Astrocyte (in vitro differentiated cells and primary cell): Measurements from ENCODE around the genes DPH6 and THBS1.

GRCh38 chr15:35120097-35120611 is 35.1 kb upstream of the NANOGP8 start:
- PRO-cap: no peak
- RRBS, 2 experiments: no CpG with 5 or more reads among the region's 6 CpGs

- PRO-cap: no peak
- RRBS, 2 experiments: no CpG with 5 or more reads among the region's 1 CpG
Observed at GRCh38 chr15:35306209-35306715, 221.2 kb upstream of the NANOGP8 start.

DNA sequence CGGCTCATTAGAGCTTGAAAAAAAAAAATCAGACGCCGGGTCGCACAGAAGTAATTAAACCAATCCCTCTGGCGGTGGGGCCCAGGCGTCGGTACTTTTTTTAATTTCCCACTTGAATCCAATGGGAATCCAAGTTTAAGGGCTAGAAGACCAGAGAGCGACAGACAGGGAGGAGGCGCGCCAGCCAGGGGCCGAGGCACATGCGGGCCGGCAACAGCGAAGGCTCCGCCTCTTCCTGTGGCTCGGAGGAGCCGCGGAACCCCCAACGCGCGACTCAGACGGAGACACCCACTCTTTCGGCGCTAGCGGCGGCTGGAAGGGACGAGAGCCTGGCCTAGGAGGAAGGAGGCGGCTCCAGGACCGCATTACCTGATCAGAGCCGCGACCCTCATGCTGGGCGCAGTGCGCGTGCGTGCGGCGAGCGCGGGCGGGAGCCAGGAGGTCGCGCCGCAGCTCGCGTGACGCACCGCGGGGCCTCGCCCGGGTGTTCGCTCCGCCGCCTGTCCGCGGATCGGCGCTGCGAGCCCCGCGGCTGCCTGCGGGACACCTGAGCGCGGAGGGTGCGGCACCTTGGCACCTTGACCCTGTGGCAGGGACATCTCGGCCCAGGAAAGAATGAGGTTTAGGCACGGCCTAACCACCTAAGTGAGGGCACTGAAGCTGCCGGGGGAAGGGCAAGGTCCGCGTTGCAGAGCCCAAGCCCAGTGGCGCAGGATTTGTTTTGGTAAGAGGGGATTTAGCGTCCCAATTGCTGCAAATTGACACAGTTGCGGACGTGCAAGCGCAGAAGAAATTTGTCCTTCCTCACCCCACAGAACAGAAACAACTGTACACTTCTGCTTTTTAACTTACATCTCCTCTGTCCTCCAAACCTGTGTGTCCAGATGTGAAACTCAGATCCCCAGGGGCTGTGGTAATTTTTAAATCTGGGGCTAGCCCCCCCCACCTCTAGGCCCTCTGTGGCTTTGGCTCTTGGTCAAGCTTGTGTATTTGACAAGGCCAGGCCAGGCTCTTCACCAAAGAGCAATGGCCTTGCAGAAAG is at the start of gene DPH6:
Gene DPH6, minus strand, starts transcription at position 416 of the 1,042 bp plus-strand sequence.
- PRO-cap: bidirectional peak, plus-strand start at position 145 of the sequence, minus-strand start at position 202 of the sequence
- RRBS, 2 experiments: no CpG with 5 or more reads among the region's 74 CpGs

- PRO-cap: no peak
- RRBS, 2 experiments: no CpG with 5 or more reads among the region's 5 CpGs
Observed at GRCh38 chr15:35696654-35697184, 150.8 kb upstream of the DPH6 start.

- PRO-cap: no peak
- RRBS, 2 experiments: no CpG with 5 or more reads among the region's 8 CpGs
Observed at GRCh38 chr15:38142754-38143097, 109.9 kb upstream of the SPRED1 start.

DNA sequence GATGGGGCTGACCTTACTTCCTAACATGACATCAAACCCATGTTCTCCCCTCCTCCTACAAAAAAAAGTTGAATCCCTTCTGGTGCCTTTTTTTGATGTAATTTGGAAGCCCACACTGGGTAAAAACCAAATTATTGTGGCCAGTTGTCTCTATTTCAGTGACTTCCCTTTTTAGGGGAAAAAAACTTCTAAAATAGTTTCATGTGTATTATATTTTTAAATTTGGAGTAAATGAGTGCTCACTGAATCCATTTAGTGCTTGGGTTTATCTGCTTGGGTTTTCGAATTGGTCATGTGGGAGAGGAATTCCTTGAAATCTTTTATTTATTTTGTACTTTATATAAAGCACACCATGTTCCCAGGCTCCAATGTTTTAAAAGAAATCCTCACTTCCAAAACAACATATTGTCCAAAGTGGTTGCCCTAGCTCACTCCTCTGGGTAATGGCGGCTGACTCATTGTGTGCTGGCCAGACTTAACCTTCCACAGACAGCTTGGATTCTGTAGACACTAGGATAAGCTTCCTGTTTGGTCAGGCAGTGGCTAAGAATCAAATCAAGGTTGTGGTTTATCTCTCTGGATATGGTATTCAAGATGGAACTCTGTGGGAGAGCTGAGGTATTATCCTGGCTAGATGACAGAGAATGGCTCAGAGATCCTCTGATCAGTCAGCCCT is 55.9 kb upstream of the FAM98B start:
- PRO-cap: no peak
- RRBS, 2 experiments: no CpG with 5 or more reads among the region's 2 CpGs

- PRO-cap: no peak
- RRBS, 2 experiments: no CpG with 5 or more reads among the region's 13 CpGs
Observed at GRCh38 chr15:38557704-38558377, 6.8 kb downstream of the RASGRP1 start.

GRCh38 chr15:39248009-39248567 is 332.8 kb upstream of the THBS1 start:
- PRO-cap: no peak
- RRBS, 2 experiments: no CpG with 5 or more reads among the region's 3 CpGs

DNA sequence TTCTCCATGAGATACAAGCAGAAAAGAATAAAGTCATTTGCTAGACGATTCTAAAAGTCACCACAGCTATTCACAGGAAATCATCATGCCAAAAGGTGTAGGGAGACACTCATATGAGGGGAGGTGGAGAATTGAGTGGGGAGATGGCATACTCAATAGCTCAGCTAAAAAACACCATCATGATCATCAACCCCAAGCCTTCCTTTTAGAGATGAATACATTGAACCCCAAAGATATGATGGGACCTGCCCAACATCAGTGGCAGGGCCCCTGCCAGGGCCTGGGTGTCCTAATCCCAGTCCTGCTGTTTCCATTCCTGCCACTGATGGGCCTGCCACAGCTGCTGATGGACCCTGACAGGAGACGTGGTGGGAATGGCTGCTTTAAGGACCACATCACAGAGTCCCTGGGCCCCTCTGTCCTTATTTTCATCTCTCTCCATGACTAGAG is 160.9 kb upstream of the THBS1 start:
- PRO-cap: no peak
- RRBS, 2 experiments: no CpG with 5 or more reads among the region's 2 CpGs

- PRO-cap: no peak
- RRBS, 2 experiments: no CpG with 5 or more reads among the region's 5 CpGs
Observed at GRCh38 chr15:39438189-39438721, 142.6 kb upstream of the THBS1 start.

DNA sequence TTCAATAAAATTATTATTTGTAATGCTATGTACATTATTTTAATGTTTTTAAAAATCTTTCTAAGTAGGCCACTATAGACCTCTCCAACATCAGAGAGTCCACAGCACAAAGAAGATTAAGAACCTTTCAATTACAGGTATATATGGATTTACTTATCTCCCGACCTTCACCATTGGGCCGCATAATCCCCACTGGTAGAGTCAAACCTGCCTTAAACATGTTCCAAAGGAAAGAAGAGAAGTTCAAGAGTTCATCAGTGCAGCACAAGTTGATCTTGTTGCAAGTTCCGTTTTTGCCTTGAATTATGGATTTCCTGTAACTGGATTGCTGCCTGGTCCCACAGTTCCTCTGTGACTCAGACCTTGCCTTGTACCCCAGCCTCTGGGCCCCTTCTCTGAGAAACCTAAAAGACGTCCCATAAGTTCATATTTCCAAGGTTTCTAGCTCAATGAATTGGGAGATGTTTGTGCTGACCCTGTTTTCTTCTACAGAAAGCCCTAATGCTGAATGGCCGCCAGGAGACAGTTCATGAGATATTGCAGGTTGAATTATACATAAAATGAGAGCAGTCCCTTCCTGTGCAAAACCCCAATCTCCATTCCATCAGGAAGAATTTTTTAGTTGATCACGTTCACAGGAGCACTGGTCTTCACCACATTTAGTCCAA is 112.5 kb upstream of the THBS1 start:
- PRO-cap: no peak
- RRBS, 2 experiments: no CpG with 5 or more reads among the region's 6 CpGs

DNA sequence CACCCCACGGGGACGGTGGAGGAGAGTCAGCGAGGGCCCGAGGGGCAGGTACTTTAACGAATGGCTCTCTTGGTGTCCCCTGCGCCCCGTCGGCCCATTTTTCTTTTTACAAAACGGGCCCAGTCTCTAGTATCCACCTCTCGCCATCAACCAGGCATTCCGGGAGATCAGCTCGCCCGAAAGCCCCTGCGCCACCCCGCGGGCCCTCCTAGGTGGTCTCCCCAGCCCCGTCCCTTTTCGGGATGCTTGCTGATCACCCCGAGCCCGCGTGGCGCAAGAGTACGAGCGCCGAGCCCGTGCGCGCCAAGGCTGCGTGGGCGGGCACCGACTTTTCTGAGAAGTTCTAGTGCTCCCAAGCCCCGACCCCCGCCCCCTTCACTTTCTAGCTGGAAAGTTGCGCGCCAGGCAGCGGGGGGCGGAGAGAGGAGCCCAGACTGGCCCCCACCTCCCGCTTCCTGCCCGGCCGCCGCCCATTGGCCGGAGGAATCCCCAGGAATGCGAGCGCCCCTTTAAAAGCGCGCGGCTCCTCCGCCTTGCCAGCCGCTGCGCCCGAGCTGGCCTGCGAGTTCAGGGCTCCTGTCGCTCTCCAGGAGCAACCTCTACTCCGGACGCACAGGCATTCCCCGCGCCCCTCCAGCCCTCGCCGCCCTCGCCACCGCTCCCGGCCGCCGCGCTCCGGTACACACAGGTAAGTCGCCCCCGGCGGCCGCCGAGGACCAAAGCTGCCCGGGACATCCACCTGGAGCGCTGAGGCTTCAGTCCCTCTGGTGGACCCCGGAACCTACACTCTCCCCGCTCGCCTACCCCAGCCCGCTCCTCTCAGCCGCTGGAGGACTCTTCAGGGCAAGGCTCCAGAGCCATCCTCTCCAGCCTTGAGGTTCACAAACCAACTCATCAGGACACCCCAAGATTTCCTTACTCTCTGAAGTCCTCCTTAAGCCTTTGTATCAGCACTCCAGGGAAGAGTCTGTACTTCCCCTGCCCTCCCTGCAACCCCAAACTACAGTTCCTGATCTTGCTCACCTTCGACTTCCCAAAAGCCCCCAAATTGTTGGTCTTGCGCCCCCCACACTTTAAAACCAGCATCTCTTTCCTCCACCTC is at the start of gene THBS1:
Gene THBS1, plus strand, starts transcription at position 539 of the 1,102 bp plus-strand sequence.
- PRO-cap: bidirectional peak, plus-strand start at position 539 of the sequence, minus-strand start at position 275 of the sequence
- RRBS, 2 experiments: 2% methylated on average over 12 to 16 of the region's 80 CpGs

DNA sequence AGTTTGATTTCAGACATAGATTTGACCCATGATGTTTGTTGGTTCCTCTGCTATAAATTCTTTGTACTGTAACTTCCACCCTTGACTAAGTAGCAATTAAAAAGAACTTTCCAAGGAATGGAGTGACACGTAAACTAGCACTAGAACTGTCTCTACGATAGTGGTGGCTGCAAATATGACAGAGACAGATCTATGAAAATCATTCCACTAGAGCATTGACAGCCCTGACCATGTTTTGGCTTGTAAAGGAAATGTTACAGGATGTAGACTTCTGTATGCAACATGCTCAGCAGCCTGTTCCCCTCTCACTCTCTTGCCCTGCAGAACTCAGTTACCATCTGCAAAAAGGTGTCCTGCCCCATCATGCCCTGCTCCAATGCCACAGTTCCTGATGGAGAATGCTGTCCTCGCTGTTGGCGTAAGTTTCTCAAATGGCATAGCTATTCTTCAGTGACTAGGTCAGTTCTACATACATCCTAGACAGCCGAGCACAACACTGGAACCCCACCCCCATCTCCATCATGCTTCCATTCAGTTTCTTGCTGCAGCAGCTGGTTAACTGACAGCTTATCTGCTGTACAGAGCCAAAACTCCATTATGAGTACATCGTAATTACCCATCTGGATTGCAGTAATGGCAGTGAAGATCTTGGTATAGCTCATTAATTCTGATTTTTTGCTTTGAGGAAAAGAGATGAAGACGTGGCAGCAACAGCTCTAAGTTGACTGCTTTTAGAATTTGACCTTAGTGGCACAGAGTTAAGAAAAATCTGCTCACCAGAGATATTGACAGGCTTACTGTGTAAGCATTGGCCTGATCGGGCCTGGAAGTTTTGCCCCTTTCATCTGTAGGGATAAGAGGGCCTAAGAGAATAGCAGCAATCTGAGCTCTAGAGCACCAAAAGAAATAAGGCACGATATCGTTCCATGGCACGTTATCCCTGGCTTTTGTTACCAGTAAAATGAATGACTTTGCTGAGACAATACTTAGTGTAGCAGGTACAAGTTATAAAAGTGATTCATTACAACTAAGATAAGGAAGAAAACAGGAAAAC is 4.6 kb downstream of the THBS1 start:
- PRO-cap: no peak
- RRBS, 2 experiments: no CpG with 5 or more reads among the region's 11 CpGs

- PRO-cap: no peak
- RRBS, 2 experiments: no CpG with 5 or more reads among the region's 16 CpGs
Observed at GRCh38 chr15:39587202-39587641, 6.3 kb downstream of the THBS1 start.

DNA sequence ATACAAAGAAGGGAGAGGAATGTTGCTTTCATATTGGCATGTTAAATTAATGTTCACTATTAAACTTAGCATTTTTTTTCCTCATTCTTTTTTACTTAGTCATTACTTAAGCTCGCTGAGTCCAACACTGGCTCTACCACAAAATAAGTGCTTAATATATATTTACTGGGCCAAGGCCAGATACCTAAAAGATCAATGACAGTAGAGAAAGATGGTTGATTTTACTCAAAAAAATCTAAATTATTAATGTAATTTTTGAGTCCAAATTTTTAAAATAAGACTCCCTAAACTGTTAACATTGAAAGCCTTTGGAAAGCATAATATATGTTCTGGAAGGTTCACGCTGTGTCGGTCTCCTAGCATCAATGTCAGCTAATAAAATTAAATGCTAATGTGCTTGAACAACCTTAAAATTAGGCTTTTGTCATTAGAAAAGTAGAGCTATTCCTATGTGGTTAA is 14.0 kb downstream of the THBS1 start:
- PRO-cap: no peak
- RRBS, 2 experiments: no CpG with 5 or more reads among the region's 3 CpGs

DNA sequence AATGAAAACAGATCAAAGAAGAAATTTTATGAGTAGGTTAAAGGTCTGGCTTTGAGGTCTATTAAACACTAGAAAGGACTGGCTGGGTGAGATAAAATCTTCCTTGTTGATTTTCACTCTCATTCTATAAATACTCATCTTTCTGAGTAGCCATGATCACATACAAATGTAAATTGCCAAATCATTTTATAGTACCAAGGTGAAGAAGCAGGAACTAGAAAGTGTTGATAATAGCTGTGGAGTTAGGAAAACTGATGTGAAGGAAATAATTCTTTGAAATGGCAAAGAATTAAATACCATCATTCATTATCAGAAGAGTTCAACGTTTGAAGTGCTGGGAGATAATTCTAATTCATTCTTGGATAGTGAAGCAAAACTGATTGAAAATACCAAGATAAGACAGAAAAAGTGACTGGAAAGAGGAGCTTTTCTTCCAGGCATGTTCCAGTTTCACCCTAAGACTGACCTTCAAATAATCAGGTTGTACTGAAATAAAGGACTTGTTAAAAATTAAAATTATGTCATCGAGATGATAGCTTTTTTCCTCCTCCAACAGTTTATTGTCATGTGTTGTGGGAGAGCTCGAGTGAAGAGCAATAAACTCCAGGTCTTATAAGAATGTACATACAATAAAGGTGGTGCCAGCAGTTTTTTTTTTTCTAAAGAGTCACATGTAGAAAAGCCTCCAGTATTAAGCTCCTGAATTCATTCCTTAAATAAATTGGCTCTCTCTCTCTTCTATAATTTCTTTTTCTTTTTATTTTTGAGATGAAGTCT is 17.5 kb downstream of the THBS1 start:
- PRO-cap: no peak
- RRBS, 2 experiments: no CpG with 5 or more reads among the region's 3 CpGs

GRCh38 chr15:39641191-39641936 is 60.5 kb downstream of the THBS1 start:
- PRO-cap: no peak
- RRBS, 2 experiments: no CpG with 5 or more reads among the region's 11 CpGs

DNA sequence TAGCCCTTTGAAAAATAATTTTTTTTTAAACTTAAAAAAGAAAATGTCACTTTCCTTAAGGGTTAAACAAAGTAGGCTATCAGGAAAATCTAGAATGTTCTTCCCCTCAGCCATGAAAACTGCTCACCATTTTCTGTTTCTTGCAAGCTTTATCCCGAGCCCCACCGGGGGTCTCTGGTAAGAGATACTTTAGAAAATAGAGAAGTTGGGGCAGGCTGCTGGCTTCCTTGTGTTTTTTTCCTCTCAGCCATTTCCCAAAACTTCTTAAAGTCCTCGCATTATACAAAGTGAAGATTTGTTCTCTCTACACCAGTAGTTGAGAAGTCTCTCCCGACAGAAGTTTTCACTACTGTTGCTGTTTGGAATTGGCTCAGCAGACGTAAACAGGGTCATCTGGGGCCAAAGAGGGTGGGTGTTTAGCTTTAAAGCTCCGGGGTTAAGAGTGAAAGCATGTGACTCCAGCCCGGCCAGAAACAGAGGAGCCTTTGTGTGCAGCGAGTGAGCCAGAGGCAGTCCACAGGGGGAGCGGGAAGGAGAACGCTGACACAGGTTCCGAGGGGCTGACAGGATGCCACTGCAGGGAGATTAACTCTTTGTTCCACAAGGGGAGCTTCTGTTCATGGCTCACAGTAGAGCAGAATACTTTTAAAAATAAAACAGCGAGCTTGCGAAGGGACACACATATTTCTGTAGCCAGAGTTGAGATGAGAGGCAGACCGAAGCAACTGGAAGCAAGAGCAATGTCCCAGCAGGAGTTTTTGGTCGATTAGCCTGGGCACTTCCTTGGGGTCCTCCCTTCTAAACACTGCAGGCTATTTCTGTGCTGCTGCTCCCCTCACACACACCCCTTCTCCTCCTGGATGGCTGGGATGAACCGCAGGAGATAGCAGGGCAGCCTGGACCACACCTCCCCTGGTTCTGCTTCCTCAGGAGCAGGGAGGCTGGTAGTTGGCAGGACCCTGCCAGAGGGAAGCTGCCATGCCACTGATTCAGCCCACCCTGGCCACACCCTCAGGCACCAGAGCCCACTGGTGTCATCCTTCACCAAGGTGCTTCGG is 26.9 kb downstream of the BMF start:
- PRO-cap: bidirectional peak, plus-strand start at position 512 of the sequence, minus-strand start at position 445 of the sequence
- RRBS, 2 experiments: no CpG with 5 or more reads among the region's 17 CpGs

- PRO-cap: no peak
- RRBS, 2 experiments: no CpG with 5 or more reads among the region's 8 CpGs
Observed at GRCh38 chr15:40096086-40096836, 12.4 kb downstream of the BMF start.

DNA sequence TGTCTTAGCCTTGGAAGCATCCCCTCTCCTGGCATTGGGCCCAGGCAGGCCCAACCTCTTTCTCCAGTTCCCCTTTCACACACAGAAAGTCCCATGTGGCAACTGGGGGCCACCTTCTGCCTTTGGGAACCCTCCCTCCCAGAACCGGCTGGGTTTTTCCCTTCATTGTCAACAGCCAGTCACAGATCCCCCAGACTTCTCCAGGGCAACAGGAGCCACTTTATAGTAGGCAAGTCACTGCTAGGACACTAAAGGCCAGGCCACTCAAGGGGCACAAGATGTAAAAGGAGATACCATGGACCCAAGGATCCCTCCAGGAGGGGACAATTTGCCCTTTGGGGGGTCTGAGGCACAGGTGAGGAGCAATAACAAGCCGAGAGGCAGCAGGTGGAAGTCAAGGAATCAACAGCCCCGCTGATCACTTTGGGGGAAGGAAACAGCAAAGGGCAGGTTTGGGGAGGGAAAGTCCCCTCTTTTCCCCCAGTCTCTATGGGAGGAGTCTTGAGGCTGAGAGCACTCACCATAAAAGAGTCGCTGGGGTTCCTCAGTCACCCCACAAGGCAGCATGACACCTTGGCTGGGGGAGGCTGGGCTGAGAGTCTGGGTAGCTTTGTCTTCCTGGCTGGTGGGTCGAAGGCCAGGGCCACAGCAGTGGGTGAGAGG is 3.3 kb downstream of the BMF start:
- PRO-cap: no peak
- RRBS, 2 experiments: no CpG with 5 or more reads among the region's 5 CpGs